Karpas-422 (cell line): ENCODE measurements around a stretch of chr2.

- PRO-cap = no peak
- RAMPAGE, long total RNA = no peak
These were observed 43.6 kb upstream of the HAAO start for GRCh38 chr2:42835901-42836420.

DNA sequence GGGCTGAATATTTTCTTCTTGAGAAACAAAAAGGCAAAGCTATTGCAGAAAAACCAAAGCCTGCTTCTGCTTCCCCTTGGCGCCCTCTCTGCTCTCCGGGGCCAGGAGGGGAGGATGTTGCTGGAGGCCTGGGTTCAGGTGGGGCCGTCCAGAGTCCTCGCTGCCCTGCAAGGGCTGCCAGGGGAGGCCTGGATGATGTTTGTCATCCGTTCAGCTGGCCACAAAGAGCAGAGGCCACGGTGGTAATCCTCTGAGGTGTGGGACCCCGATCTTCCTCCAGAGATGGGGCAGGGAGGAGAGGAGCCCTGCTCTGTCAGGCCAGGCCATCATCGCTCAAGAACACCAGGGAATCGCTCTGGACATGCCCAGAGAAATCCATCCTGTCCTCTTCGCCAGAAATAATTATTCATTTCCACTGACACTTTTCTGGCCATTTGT, 74.0 kb upstream of the HAAO start:
- PRO-cap = no peak
- RAMPAGE, long total RNA = no peak

DNA sequence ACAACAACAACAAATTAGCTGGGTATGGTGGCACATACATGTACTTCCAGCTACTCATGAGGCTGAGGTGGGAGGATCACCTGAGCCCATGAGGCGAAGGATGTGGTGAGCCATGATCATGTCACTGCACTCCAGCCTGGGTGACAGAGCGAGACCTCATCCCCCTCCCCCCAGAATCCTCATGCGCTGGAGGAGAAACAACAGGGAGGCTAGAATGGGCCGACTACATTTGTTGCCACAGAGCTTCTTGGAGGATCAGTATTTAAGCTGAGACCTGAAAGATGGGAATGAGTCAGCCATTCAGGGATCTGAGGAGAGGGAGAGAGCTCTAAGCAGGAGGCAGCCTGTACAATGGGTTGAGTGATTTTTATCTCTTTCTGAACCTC, 131.3 kb upstream of the HAAO start:
- PRO-cap = no peak
- RAMPAGE, long total RNA = no peak

- PRO-cap = no peak
- RAMPAGE, long total RNA = no peak
These were observed 139.1 kb upstream of the HAAO start for GRCh38 chr2:42931453-42931860.

DNA sequence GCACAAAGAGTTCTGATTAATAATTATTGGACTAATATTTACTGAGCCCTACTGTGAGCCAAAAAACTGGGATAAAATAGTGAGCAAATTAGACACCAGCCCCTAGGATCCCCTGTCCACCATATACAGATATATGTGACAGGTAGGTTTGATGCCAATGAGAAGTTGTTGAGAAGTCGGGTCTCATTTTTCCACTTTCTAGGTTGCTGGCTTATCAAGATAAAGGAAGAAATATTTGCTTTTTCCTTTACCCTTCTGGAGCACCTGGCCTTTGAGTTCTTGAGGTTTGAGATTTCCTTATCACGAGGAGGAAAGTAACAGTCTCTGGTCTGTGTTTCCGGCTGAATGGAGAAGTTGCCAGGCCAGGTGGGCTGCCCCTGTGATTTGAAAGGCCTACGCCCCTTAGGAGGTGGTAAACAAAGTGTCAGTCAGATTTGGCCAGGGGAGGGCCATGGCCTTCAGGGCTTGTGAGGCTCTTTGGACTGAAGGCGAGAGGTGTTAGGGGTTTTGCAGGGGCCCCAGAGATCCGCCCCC, 156.7 kb upstream of the HAAO start:
- PRO-cap = no peak
- RAMPAGE, long total RNA = no peak

GRCh38 chr2:42999327-43000262, 207.2 kb upstream of the HAAO start:
- PRO-cap = no peak
- RAMPAGE, long total RNA = no peak

DNA sequence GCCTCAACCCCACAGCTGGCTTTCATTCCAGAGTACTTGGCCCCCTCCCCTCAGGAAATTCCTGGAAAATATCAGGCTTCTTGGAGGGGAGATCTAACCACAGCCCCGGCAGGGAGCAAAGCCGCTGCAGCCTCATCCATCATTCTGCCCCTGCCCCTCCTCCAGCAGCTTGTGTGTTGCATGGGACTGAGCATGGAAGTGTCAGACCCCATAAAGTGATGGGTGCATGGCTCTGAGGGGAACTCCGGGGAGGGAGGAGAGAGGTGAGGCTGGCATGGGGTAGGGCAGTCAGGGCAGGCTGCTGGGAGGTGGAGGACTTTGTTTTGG, 184.4 kb downstream of the ZFP36L2 start:
- PRO-cap = no peak
- RAMPAGE, long total RNA = no peak

DNA sequence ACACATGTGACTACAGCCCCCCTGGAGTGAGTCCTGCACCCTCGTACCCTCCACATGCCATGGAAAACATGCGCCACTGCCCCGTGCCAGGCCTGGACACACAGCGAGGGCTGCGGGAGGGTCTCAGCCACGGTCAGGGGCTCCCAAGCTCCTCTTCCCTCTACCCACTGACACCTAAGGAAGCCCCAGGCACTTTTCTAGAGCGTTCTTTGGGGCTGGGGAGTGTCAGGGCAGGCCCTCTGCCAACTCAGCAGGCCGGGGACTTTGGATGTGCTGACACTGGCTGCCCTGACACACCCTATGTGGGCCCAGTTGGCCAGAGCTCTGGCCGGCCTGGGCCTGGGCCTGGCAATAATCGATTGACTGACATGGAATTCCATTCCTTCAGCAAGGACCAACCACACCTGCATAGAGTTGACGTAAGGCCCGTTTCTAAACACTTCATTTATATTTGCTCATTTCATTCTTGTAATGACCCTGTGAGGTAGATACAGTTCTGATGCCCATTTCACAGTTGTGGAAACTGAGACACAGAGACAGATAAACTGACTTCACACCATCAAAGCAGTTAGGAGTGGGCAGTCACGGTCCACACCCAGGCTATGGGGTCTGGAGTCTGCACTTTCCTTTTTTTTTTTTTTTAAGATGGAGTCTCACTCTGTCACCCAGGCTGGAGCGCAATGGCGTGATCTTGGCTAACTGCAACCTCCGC, 70.4 kb downstream of the ZFP36L2 start:
- PRO-cap = no peak
- RAMPAGE, long total RNA = no peak

GRCh38 chr2:43215870-43216324, 10.5 kb downstream of the ZFP36L2 start:
- PRO-cap = no peak
- RAMPAGE, long total RNA = no peak

GRCh38 chr2:43227806-43228248, 1.4 kb upstream of the ZFP36L2 start:
- PRO-cap = bidirectional peak, plus-strand start at chr2:43227868, minus-strand start at chr2:43227613
- RAMPAGE, long total RNA = no peak

DNA sequence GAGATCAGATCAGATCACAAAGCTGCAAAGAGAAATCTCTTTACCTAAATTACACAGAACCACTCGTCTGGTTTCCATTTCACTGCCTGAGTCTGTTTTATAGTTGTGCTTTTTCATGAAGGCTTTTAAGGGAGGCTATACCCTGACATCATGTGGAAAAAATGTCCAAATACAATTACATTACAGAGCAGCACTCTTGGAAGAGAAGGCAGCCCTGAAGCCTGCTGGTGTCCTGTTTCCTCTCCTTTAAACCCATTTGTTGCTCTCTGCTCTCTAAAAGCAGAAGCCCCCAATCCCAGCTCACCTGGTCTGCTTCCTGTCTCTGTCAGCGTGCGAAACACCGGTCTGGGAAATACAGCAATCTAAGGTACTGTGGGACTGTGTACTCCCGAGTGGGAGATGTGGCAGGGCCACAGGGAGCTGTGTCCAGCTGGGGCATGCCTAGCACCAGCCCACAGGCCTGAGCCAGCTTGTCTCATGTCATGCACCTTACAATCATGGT, 24.9 kb upstream of the ZFP36L2 start:
- PRO-cap = no peak
- RAMPAGE, long total RNA = no peak

GRCh38 chr2:43370084-43370549, 143.7 kb upstream of the ZFP36L2 start:
- PRO-cap = no peak
- RAMPAGE, long total RNA = no peak

GRCh38 chr2:43493792-43494496, 101.9 kb downstream of the THADA start:
- PRO-cap = no peak
- RAMPAGE, long total RNA = no peak

DNA sequence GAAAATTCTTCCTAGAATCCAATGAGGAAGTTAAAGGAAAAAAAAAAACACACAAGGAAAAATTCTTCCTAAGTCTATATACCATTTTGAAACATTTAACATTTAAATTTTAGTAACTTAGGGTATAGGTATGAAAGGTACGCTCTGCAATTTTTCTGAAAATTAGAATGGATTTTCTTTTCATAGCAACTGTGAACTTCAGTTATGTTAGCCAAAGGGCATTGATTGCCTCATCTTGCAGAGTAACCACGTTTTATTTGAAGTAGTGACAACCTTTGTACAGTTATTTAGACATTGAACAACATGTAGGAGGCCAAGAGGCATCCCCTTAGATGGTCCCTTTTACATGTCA, 30.4 kb downstream of the ABCG5 start:
- PRO-cap = no peak
- RAMPAGE, long total RNA = no peak

DNA sequence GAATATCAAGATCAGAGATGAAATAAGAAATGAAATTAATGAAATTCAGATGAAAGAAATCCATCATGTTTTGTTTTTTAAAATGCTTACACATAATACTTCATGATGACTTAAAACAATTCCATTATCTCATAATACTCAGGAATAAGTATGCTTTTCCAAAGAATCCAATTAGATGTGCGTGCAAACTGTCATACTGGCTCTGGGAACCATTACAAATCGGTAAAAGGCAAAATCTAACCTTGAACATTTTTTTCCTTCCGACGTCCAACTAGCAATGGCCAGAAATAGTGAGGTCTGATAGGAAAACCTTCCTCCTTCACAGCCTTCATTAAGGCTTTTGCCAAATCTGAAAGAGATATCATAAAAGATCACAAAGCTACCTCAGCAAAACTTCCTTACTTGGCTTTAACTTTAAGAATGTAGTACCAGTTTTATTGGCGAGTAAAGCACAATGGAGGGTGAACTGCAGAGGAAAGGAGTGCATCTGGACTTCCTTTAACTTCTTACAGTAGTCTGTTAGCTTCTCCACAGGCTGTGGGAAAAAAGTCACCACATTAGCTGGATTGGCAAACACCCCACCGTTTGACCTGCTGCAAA, 22.3 kb downstream of the LRPPRC start:
- PRO-cap = no peak
- RAMPAGE, long total RNA = no peak

DNA sequence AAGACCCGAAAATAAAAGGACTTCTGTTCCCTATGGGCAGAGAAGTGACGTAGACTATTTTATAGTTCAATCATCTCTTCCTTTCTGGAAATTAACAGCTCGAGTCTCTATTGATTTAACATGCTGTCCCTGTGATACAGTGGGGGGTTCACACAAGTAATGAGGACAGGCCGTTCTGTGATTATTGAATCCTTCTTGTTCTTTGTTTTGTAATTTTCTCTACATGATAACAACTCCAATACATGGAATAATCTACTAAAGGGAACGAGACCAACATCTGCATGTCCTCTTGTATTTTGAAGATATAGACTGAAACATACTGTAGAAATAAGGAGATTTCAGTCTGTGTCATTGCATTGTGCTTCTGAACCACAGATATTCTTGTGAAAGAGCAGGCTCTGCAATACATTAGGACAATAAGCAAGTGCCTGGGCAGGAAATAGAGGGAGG, 65.8 kb upstream of the PPM1B start:
- PRO-cap = no peak
- RAMPAGE, long total RNA = no peak

DNA sequence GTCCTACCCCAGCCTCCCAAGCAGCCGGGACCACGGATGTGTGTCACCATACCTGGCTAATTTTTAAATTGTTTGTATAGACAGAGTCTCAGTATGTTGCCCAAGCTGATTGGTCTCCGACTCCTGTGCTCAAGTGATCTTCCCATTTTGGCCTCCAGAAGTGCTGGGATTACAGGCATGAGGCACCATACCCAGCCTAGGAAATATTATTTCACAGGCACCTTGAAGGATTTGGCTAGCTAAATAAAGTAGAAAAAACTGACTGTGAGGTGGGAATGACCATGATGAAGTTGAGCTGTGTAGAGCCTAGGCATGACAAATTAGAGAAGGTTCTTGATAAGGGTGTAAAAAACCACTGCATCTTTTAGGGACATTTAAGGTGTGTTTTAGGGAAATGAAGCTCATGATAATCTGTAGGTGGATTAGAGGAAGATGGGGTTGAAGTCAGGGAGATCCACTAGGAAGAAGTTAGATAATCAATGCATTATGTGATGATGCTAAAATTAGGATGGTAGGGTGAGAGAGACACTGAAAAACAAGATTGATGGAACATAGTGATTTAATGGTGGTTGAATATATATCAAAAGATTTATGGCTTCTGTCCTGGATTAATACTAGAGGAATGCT, 12.5 kb downstream of the PPM1B start:
- PRO-cap = no peak
- RAMPAGE, long total RNA = no peak

- PRO-cap = no peak
- RAMPAGE, long total RNA = no peak
These were observed 6.7 kb downstream of the PREPL start for GRCh38 chr2:44354538-44355060.

DNA sequence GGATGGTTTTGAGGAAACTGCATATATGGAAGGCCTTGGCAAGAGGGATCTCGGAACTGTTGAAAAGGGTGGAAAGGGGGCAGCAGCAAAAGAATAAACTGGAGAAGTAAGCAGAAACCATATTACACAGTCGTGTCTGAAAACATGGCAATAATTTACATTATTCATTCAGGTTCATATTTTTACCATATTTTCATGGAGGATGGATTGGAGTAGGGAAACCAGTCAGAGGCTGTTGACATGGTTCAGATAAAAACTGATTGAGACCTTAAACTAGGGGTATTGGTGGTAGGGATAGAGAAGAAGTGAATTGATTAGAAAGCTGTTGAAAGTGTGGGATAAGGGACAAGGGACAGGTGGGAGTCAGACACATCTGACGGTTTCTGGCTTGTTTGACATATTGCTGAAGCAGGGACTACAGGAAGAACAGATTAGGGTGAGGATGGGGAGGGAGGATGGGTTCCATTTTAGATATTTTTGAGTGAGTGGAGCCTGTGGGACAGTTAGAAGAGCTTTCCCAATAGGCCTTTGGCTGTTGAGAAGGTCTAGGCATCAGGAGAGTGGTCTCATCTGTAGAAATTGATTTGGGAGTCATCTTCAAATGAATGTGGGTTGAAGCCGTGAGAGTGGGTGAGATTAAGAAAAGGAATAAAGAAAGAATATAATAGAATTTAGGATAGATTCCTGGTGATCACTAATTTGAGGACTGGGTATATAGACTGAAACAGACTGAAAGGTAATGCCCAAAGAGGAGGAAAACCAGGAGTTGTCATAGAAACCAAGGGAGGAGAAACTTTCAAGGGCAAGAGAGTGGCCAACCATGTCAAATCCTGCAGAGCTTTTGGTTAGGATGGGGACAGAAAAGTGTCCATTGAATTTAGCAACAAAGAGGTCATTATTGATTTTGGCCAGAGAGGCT, 193.5 kb downstream of the CAMKMT start:
- PRO-cap = no peak
- RAMPAGE, long total RNA = no peak

DNA sequence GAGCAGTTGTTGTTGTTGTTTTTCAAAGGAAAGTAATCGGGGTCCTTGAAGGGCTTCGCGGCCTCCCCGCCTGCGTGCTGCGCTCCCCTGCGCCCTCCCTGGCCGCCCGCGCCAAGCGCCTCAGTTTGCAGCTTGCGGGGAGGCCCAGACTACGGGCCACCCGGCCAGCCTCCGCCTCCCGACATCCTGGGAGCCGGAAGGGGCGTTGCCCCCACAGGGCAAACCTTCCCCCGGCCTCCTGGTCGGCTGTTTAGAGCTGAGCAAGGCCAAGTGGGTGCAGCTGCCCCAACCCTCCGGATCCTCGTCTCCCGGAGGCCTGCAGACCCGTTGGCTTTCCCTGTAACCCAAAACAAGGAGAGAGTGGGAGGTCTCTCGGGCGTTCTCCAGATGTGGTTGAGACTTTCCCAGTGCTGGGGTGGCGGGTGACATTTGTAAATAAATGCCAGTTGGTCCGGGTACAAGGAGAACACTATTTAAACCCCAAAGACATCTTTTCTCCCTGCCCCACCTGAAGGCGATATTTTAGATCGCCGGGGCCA, 3.7 kb upstream of the SIX3 start:
- PRO-cap = no peak
- RAMPAGE, long total RNA = no peak